T47D (cell line): ENCODE measurements around a stretch of chr15.

GRCh38 chr15:99630599-99631105 is 64.9 kb downstream of the MEF2A start:
- RRBS = 91% methylated on average over 1 of the region's 7 CpGs

- RRBS = 2% methylated on average over 8 of the region's 57 CpGs
These were observed 694 bp downstream of the LYSMD4 start for GRCh38 chr15:99732237-99733248.

DNA sequence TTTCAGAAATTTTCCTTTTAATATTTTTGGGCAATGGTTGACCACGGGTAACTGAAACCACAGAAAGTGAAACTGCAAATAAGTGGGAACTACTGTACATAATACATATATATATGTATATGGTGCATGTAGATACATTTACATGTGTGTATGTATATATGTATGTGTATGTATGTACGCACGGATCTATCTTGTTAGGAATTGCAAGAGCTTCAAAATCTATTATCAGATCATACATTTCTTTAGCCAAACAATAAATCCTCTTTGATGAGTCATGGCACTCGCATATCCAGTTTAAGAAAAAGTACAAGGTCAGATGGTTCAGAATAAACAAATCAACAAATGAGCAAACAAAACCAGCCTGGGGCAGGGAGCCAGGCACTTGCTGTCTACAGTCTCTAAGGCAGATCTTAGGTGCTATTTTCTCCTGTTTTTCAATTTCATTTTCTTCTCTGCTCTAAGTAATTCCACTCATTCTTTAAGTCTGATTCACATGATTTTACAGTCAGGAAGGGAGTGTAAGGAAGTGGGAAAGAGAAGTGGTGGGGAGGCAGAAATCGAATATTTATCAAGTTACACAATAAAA is 298.9 kb downstream of the ADAMTS17 start:
- RRBS = no CpG with 5 or more reads among the region's 5 CpGs

GRCh38 chr15:100600850-100601633 is 942 bp downstream of the LINS1 start:
- RRBS = no CpG with 5 or more reads among the region's 14 CpGs

- RRBS = no CpG with 5 or more reads among the region's 7 CpGs
These were observed 120.0 kb upstream of the ALDH1A3 start for GRCh38 chr15:100759590-100760113.

- RRBS = no CpG with 5 or more reads among the region's 20 CpGs
These were observed 4.3 kb upstream of the LRRK1 start for GRCh38 chr15:100914616-100915530.

DNA sequence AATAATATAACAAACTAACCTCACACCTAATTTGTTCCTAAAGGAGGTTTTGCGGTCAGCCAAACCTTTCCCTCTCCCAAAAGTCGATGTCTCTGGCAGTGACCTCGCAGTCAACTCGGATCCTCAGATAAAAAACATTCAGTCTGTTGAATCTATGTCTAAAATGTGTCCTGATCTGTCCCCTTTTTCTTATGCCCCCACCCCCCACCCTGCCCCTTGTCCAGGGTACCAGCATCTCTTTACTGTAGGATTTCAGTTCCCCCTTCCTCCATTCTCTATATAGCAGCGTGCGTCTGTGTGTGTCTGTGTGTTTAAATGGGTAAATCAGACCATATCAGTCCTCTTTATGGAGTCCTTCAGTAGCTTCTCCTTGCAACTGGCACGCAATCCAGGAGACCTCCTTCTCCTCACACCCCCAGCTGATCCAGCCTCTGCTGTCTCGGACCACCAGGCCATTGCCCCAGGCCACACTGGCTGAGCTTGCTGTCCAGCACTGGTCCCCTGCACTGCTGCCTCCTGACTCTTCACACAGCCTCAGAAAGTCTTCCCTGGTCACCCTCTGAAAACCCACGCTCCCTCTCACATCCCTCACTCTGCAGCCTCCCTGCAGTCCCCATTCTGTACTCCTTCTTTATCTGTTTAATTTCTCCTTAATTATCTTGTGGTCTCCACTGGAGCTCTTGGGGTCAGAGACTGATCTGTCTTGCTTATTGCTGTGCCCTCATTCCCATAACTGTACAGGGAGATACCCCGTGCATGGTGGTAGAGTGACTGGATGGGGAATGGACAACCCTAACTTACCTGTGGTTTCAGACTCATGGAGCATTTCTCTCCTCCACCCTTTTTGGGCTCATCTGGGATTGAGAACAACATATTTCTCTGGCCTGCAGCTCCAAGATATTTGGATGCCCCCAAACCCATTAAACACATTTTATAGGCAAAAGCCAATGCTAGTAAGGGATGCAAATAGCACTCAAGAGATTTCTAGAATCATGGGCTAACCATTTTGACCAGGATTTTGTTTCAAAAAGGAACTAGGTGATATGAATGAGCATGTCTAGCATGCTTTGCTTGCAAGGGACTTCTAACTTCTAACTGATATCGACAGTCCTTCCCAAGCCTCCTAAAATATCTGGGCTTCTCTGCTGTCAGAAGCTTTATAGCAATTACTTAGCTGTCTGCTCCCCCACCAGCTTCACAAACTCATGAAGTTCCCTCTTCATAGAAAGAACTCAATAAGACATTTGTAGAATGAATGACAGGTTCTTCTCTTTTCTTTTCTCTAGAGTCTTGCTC is 1.7 kb downstream of the LRRK1 start:
- RRBS = no CpG with 5 or more reads among the region's 11 CpGs

- RRBS = no CpG with 5 or more reads among the region's 8 CpGs
These were observed 148.6 kb downstream of the LRRK1 start for GRCh38 chr15:101067732-101068133.

- RRBS = no CpG with 5 or more reads among the region's 16 CpGs
These were observed 111.7 kb downstream of the CHSY1 start for GRCh38 chr15:101139926-101140690.

- RRBS = no CpG with 5 or more reads among the region's 1 CpG
These were observed 8.3 kb upstream of the SELENOS start for GRCh38 chr15:101285552-101286099.

DNA sequence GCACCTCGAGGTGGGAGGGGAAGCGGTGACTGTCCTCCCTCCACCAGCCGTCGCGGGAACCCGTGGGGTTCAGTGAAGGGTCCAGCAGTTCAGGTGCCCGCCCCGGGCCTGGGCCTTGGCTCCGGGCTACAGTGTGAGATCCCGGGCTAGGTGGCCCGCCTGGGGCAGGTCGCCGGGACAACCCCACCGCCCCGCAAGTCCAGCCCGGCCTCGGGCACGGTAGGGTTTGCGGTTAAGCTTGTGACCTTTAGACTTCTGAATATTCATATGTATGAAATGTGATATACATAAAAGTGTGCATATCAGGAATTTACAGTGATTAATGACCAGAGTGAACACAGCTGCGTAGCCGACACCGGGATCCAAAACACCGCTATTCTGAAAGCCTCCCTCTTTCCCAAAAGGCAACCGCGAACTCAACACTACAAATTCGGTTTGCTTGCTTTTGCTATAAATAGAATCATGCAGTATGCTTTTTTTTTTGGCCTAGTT is 509 bp upstream of the SNRPA1 start:
- RRBS = no CpG with 5 or more reads among the region's 26 CpGs

DNA sequence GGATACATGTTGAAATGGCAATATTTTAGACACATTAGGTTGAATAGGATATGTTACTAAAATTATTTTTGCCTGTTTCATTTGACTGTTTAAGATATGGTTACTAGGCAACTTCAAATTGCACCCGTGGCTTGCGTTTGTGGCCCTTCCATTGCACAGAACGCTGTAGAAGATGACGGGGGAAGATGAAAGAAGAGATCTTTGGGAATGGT is 18.7 kb upstream of the SNRPA1 start:
- RRBS = no CpG with 5 or more reads among the region's 4 CpGs

DNA sequence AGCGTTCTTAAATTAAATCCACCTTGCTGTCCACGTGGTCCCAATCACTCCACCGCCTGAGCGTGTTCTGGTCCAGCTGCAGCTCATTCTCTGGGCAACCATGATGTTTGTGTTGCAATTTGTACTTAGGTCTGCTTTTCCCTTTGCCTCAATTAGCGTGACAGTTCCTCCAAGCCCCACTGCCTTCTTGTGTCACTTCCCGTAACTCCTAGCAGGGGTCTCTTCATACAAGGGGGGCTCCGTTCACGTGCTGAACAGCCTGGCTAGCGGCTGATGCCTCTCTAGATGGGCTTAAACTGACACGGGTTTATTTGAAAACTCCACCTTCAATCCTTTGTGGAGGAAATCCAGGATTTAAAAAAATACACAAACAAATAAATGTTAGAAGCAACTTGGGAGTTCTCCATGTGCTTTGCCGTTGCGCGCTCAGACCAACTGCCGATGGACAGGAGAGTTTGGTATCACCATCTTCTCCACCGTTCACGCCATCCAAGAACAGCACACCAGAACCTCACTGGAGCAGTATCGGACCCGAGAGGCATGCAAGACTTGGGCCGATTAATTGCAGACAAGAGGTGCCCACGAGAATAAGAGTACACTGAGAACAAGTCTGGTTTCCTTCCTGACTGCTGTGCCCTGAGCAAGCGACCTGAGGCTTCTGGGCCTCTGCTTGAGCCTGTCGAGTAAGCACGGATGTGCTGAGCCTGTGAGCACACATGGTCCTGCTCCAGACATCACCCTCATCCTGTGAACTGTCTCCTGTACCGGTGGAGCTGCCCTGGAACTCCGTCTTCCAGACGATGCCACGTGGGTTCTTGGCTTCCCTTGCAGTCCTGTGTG is 34.0 kb upstream of the SNRPA1 start:
- RRBS = no CpG with 5 or more reads among the region's 27 CpGs

GRCh38 chr15:101496532-101497137 is 7.1 kb upstream of the PCSK6 start:
- RRBS = 40% methylated on average over 6 of the region's 23 CpGs

- RRBS = no CpG with 5 or more reads among the region's 17 CpGs
These were observed 34.2 kb upstream of the PCSK6 start for GRCh38 chr15:101523552-101524270.

- RRBS = 69% methylated on average over 2 of the region's 25 CpGs
These were observed 38.7 kb upstream of the PCSK6 start for GRCh38 chr15:101527912-101528881.

DNA sequence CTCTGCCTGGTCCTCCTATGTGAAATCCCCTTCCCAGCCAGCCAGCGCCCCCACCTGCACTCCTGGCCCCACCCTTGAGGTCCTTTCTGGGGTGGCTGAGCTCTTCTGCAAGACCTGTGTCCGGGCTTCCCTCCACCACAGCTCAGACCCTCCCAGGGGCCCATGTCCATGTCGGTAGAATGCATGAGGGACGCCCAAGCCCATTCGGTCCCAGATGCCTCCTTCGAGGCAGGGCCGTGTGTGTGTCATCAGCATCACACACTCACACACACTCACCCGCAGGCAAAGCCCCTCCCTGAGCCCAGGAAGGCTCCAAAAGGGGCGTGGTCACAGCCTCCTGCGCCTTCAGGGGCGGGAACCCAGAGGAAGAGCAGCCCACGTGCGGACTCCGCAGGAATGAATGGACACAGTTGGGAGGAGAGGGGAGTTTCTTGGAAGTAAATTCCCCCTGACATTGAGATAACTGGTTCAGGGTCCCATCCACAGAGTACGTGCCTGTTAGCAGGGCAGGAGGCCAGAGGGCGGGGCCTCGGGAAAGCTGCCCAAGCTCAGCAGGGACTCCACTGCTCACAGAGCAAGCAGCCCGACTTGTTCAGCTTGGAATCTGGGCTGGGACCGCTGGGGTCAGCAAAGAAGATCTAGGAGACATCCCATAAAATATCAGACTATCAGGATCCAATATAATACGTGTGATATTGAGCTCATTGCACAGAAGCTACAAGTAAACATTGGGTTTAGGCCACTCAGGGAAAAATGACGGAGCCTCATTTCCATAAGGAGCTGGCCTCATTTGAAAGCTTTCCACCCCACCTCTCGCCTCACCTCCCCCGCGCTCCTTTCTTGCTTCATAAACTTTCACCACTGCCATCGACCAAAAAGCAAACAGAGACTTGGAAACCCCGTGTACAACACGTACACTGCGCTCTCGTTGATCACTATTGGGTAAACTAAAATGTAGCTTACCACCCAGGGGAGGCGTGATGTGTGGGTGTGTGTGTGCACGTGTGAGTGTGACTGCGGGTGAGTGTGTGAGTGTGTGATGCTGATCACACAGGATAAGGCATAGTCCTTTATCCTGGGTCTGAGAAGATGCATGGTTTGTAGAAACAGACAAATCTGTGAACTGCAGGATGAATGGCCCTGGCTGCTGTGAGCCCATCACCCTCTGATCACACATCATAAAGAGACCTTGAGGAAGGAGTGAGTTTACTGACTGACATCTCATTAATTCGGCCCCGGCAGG is 36.0 kb downstream of the TM2D3 start:
- RRBS = no CpG with 5 or more reads among the region's 34 CpGs

- RRBS = no CpG with 5 or more reads among the region's 8 CpGs
These were observed 11.1 kb downstream of the TM2D3 start for GRCh38 chr15:101640960-101641513.

- RRBS = no CpG with 5 or more reads among the region's 3 CpGs
These were observed 4.9 kb downstream of the TM2D3 start for GRCh38 chr15:101647297-101647742.